Tongue (tissue), 2 donors: Measurements from ENCODE around the genes FBN2 and MINAR2.

DNA sequence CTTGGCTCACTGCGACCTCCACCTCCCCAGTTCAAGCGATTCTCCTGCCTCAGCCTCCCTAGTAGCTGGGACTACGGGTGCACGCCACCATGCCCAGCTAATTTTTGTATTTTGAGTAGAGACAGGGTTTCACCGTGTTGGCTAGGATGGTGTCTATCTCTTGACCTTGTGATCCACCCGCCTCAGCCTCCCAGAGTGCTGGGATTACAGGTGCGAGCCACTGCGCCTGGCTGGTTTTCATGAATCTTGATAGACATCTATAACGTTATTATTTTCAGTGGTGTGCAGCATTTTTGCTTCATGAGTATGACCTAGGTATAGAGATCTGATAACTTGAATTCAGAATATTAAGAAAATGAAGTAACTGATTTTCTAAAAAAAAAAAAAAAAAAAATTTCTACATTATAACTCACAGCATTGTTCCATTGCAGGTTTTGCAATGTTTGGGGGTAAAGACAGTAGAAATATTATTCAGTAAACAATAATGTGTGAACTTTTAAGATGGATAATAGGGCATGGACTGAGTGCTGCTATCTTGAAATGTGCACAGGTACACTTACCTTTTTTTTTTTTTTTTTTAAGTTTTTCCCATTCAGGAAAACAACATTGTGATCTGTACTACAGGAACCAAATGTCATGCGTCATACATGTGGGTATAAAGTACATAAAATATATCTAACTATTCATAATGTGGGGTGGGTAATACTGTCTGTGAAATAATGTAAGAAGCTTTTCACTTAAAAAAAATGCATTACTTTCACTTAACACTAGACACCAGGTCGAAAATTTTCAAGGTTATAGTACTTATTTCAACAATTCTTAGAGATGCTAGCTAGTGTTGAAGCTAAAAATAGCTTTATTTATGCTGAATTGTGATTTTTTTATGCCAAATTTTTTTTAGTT, 105.0 kb downstream of the SLC12A2 start:
- RAMPAGE, long total RNA: no peak

DNA sequence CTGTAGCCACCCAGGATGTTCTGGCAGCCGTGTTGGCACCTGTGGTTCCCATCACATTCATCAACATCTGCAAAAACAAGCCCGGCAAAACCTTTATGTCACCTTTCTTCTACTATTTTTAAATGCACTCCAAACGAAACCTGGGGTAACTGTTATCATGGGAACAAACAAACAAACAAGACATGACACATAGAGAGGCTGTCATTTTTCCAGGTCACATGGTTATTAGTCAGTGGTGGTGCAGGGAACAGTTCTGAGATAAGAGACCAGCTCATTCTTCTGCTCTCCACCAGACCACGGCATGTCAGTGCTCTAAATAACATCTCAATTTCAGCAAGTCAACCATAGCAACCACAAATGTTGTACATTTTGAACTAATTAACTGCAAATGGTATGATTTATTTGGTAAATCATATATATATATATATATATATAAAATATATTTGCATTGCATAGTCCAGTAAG, 188.5 kb downstream of the SLC12A2 start:
- RAMPAGE, long total RNA: no peak

GRCh38 chr5:128538077-128538870, at the start of gene FBN2:
Gene FBN2 (minus strand): TSS chr5:128538245.
- RAMPAGE, long total RNA: start-site peak on the minus strand at chr5:128538209-128538255, 118 and 168 reads in 2 replicates

DNA sequence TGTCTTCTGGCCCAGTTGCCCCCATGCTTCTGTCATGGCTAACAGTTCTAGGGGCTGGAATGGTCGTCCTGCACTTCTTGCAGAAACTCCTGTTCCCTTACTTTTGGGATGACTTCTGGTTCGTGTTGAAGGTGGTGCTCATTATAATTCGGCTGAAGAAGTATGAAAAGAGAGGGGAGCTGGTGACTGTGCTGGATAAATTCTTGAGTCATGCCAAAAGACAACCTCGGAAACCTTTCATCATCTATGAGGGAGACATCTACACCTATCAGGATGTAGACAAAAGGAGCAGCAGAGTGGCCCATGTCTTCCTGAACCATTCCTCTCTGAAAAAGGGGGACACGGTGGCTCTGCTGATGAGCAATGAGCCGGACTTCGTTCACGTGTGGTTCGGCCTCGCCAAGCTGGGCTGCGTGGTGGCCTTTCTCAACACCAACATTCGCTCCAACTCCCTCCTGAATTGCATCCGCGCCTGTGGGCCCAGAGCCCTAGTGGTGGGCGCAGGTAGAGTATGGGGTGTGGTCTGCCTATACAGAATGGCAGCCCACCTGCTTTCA, 905 bp downstream of the SLC27A6 start:
- RAMPAGE, long total RNA: no peak

DNA sequence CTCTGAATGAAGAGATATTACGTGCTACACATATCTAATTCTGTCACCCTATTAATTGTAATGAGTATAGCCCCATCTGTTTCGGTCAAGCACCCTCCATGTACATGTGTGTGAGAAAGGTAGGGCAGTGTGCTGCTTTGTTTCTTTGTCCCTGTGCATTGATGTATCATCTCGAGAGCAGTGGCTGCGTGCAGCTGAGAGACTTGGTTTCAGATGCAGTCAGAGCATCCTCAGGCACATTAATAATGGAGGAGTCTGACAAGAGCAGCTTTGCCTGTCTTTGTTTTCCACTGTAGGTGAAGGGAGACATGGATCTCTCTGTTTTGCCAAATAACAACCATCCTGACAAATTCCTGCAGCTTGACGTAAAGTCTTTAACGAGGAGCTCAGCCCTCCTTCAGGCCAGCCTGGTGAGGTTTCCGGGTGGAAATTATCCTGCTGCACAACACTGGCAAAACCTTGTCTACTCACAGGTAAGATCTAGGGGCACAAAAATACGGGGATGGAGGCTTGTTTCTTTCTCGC, at the start of gene MINAR2:
Gene MINAR2 (plus strand): TSS at position 212 of the 525 bp plus-strand sequence.
- RAMPAGE, long total RNA: no peak

- RAMPAGE, long total RNA: no peak
Observed at GRCh38 chr5:130219745-130220217, 315.5 kb downstream of the CHSY3 start.

DNA sequence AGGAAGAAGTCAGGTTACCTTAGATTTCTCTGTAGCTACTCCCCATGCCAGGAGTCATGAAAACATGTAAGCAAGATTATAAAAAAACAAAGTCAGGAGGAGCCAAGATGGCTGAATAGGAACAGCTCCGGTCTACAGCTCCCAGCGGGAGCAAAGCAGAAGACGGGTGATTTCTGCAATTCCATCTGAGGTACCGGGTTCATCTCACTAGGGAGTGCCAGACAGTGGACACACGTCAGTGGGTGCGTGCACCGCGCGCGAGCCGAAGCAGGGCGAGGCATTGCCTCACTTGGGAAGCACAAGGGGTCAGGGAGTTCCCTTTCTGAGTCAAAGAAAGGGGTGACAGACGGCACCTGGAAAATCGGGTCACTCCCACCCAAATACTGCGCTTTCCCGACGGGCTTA, 347.4 kb downstream of the HINT1 start:
- RAMPAGE, long total RNA: no peak

GRCh38 chr5:130908003-130908582, 257.0 kb downstream of the HINT1 start:
- RAMPAGE, long total RNA: no peak

DNA sequence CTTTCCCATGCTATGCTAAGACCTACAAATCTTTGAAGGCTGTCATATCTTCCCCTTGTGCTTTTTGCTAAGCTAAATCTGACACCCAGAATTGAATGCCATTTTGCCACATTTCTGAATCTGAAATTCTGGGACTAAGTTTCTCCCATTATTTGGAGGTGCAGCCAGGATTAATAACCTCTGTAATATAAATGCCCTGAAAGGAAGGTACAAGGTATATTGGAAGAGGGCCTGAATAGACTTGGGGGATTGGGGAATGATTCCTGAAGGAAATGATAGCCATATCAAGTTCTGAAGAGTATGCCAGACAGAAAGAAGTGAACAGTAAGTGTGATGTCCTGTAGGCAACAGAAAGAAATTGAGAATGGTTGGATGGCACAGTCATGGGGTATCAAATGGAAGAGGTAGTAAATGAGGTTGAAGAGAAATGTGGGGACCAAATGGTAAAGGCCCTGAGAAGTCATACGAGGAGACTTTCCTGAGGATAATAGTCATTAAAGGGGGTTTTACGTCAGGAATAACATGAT, 34.9 kb downstream of the CDC42SE2 start:
- RAMPAGE, long total RNA: no peak

GRCh38 chr5:131343983-131344416, 80.1 kb downstream of the CDC42SE2 start:
- RAMPAGE, long total RNA: no peak

GRCh38 chr5:131391520-131392257, 127.8 kb downstream of the CDC42SE2 start:
- RAMPAGE, long total RNA: no peak

GRCh38 chr5:131498260-131499172, 136.5 kb downstream of the RAPGEF6 start:
- RAMPAGE, long total RNA: no peak

DNA sequence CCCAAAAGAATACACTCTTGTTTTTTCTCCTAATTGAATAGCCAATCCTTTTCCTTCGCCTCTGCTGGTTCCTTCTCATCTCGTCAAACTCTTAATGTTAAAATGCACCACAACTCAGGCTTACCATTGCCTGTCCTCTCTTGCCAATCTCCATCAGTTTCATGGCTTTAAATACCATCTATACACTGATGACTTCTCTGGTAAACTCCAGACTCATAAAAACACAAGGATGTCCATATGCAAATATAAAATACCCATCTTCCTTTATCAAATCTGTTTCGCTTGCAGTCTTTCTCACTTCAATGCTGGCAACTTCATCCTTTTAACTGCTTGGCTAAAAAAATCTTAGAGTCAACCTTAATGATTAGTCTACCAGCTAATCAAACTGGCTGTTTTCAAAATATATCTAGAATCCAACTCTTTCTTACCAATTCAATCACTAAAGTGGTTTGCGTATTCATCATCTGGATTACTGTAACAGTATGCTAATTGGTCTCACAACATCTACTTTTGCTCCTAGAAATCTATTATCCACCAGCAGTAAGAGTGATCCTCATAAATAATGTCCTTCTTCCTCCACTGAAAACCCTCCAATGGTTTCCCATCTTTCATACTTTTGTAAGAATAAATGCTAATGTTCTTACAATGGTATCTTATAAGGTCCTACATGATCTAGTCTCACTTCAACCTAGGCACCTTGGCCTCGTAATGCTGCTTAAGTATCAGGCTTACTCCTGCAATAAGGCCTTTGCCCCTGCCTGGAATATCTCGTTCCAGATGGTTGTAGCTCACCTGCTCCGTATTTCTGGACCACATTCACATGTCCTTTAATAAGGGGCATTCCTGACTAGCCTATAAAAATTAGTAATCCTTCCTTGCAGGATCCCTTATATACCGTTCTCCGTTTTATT, 68.0 kb upstream of the RAPGEF6 start:
- RAMPAGE, long total RNA: no peak

GRCh38 chr5:131711870-131712756, 77.1 kb upstream of the RAPGEF6 start:
- RAMPAGE, long total RNA: no peak

DNA sequence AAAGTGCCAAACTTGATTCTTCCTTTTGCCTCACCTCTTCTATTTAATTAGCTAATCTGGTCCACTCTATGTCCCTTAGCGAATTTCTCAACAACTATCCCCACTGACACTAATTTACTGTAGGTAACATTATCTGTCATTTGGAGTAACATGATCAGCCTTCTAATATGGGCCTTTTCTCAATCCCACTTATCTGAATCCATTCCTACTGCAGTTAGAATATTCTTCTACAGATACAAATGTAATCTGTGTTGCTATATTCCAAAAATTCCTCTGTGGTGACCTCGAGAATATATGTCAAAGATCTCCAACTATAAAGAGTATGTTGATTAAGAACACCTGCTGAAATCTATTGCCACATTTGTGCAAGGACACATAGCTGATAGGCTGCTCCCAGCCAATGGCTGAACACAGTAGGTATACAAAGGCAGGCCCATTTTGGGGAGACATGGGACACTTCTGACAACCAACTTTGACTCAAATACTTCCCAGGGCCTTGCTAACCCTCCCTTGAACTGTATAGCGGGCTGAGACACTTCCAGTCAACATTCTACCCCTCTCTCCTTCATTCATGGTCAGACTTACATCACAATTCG, 78.8 kb upstream of the RAPGEF6 start:
- RAMPAGE, long total RNA: no peak

GRCh38 chr5:131728784-131729299, 68.0 kb downstream of the FNIP1 start:
- RAMPAGE, long total RNA: no peak

DNA sequence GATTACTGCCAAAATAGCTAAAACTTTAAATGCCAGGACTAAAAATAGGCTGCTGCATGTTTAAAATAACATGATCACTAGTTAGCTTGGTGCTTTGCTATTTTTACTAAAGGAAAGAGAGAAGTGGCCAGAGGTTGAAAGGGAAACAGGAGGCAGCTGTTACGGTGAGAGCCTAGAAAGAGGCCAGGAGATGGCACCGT, 14.0 kb upstream of the FNIP1 start:
- RAMPAGE, long total RNA: no peak

GRCh38 chr5:132003020-132003899, 8.2 kb downstream of the ACSL6 start:
- RAMPAGE, long total RNA: no peak

- RAMPAGE, long total RNA: no peak
Observed at GRCh38 chr5:132268034-132268616, 10.6 kb downstream of the PDLIM4 start.

DNA sequence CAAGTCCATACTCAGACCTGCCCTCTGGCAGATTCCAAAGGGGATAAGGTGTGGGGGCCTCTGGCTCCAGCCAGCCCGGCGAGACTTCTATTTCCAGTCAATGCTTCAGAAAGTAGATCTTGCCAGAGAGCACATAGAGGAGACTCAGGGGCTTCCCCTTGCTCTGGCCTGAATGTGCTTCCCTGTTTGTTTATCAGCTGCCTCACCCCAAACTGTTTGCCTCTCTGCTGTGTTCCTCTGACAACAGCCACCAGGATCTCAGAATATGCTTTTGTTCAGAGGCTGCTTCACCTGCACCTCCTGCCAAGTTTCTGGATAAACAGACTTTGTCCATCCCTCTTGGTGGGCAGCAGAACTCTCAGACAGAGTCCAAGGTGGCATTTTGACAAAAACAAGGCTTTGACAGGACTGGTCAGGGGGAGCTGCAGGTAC, 7.7 kb downstream of the SLC22A4 start:
- RAMPAGE, long total RNA: no peak